HEK293 (cell line): ENCODE data around the genes G6PC3, GJC1 and C1QL1.

DNA sequence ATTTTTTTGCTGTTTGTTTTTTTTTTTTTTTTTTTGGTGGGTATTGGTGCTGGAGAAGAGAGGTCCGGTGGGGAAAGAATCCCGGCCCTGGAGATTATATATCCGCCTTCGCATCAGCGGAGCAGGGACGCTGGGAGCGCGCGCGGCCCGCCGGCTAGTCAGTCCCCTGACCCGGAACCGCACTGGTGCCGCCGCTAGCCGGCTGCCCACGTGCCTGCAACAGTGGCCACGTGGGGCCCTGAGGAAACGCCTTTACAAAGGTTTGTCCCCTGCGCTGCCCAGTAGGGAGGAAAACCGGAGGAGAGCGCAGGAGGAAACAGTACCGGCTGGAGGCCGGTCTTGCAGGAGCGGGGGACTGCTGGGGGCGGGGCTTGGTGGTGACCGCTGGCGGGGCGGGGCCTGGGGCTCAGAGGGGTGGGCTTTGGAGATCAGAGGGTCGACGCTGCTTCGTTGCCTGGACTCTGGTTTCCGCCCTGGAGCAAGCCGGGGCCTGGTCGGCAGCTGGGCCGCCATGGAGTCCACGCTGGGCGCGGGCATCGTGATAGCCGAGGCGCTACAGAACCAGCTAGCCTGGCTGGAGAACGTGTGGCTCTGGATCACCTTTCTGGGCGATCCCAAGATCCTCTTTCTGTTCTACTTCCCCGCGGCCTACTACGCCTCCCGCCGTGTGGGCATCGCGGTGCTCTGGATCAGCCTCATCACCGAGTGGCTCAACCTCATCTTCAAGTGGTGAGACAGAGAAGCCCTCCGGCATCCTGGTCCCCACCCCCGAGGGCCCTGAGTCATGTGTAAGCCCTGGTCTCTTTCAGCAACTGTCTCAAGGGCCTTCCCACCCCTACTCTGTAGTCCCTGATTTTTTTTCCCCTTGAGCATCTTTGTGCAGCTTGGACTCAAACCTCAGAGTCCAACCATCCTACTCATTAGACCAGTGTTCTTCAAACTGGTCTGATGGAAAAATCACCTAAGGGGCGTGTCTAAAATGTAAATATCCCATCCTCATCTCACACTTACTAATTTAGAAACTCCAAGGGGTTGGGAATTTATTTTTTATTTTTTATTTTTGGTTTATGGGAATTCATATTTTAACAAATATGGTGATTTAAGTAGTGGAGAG is at the start of gene G6PC3:
TSS of gene G6PC3 (plus strand) at position 281 of the 1,114 bp plus-strand sequence.
- PRO-cap: bidirectional peak, plus-strand start at position 409 of the sequence, minus-strand start at position 184 of the sequence; bidirectional peak, plus-strand start at position 623 of the sequence, minus-strand start at position 710 of the sequence; unidirectional peak, minus-strand start at position 842 of the sequence
- RRBS, 2 experiments: 1 to 2% methylated on average over 16 of the region's 56 CpGs

- PRO-cap: no peak
- RRBS, 2 experiments: no CpG with 5 or more reads among the region's 12 CpGs
Observed at GRCh38 chr17:44188560-44189492, 2.1 kb downstream of the TMUB2 start.

DNA sequence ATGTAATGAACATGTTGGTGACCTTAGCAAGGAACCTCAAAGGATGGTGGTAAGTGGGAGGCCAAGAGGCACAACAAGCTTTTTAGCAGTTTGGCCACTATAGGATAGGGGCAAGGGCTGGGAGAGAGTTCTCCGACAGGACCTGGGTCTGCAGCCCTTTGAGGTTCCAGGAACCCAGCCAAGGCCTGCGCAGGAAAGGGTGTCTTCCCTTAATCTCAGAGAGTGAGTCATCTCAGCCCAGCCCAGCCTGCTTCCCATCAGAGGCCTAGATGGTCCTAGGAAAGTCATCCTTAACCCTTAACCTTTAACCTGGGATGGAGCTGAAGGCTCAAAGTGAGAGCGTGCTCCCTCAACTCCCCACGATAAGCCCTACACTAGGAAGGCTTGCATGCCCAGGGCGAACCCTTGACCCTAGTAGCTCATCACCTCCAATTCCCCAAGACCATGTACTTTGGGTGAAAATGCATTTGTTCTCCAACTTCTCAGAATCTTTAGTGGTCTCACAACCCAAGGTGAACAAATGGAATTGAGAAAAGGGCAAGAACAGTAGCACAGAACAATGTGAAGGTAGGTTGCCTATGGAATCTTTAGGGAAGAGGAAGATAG is 4.7 kb upstream of the ATXN7L3 start:
- PRO-cap: no peak
- RRBS, 2 experiments: no CpG with 5 or more reads among the region's 5 CpGs

DNA sequence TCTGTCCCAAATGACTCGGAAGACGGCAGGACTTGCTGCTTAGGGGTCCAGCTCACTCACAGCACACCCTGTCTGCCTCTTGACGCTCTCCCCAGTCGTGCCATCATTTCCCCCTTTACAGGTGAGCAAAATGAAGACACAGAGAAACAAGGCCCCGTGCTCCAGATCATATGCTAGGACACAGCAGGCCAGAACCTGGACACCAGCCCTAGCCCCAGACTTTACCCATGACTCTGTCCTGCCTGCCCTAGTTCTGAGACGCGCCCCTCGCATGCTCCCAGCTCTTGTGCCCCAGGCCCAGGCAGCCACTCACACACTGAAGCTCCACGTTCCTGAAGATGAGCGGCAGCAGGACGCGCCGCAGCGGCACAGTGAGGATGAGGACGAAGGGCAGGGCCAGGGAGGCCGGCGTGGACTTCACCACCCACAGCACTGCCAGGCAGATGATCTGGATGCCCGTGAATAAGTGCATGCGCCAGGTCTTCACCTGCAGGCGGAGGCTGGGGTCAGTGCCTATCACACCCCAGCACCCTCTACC is 17.0 kb downstream of the SLC4A1 start:
- PRO-cap: no peak
- RRBS, 2 experiments: no CpG with 5 or more reads among the region's 20 CpGs

GRCh38 chr17:44351798-44352633 is 6.9 kb downstream of the GRN start:
- PRO-cap: no peak
- RRBS, 2 experiments: 90 to 91% methylated on average over 3 of the region's 30 CpGs

DNA sequence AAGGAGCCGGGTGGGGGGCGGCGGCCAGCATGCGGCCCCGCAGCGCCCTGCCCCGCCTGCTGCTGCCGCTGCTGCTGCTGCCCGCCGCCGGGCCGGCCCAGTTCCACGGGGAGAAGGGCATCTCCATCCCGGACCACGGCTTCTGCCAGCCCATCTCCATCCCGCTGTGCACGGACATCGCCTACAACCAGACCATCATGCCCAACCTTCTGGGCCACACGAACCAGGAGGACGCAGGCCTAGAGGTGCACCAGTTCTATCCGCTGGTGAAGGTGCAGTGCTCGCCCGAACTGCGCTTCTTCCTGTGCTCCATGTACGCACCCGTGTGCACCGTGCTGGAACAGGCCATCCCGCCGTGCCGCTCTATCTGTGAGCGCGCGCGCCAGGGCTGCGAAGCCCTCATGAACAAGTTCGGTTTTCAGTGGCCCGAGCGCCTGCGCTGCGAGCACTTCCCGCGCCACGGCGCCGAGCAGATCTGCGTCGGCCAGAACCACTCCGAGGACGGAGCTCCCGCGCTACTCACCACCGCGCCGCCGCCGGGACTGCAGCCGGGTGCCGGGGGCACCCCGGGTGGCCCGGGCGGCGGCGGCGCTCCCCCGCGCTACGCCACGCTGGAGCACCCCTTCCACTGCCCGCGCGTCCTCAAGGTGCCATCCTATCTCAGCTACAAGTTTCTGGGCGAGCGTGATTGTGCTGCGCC is 526 bp downstream of the FZD2 start:
- PRO-cap: bidirectional peak, plus-strand start at position 100 of the sequence, minus-strand start at position 116 of the sequence; unidirectional peak, minus-strand start at position 220 of the sequence
- RRBS, 2 experiments: 1 to 3% methylated on average over 9 of the region's 74 CpGs

- PRO-cap: no peak
- RRBS, 2 experiments: 46 to 96% methylated on average over 14 of the region's 69 CpGs
Observed at GRCh38 chr17:44656680-44657370, 557 bp downstream of the MEIOC start.

DNA sequence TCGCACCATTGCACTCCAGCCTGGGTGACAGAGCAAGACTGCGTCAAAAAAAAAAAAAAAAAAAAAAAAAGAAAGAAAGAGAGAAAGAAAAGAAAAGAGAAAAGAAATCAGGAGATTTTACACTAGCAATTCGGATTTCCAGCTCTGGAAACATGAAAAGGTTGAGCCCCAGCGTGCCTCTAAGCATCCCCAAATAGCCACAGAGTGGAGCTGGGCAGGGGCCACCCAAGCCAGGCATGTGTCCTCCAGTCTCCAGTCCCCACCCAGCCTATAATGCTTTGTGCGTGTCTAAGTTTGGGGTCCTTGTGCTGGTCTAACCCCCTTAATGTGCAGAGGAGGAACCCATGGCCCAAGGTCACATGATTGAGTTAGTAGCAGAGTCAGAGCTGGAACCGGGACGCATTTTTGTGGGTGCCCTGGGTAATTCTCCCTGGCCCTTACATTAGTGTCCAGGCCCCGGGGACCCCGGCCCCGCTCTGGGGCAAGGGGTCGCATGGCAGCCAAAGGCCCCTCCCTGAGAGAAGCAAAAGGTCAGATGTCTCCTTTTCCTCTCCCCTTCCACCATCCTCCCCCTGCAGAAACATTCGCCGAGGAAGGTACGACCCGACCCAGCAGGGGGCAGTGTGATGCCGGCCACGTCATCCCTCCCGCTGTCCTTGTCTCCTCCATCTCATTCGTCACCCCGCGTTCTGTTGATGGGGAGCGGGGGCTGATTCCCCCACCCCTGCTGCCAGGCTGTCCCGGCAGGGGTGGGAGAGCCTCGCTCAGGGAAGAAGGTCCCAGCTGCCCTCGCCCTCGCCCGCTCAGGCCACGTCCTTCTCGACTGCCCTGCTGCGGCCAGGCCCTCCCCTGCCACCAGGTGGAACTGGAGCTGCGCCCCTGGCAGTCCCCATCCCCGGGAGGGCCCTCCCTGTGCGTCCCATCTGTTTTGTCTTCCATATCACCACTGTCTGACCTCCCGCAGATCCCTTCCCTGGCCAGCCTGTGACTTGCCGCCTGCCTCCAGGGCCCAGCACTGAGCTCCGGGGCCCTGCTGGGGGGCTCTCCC is 20.2 kb downstream of the ADAM11 start:
- PRO-cap: unidirectional peak, plus-strand start at position 673 of the sequence
- RRBS, 2 experiments: 68 to 70% methylated on average over 4 of the region's 36 CpGs

GRCh38 chr17:44793038-44793413 is 34.2 kb downstream of the ADAM11 start:
- PRO-cap: no peak
- RRBS, 2 experiments: no CpG with 5 or more reads among the region's 12 CpGs

DNA sequence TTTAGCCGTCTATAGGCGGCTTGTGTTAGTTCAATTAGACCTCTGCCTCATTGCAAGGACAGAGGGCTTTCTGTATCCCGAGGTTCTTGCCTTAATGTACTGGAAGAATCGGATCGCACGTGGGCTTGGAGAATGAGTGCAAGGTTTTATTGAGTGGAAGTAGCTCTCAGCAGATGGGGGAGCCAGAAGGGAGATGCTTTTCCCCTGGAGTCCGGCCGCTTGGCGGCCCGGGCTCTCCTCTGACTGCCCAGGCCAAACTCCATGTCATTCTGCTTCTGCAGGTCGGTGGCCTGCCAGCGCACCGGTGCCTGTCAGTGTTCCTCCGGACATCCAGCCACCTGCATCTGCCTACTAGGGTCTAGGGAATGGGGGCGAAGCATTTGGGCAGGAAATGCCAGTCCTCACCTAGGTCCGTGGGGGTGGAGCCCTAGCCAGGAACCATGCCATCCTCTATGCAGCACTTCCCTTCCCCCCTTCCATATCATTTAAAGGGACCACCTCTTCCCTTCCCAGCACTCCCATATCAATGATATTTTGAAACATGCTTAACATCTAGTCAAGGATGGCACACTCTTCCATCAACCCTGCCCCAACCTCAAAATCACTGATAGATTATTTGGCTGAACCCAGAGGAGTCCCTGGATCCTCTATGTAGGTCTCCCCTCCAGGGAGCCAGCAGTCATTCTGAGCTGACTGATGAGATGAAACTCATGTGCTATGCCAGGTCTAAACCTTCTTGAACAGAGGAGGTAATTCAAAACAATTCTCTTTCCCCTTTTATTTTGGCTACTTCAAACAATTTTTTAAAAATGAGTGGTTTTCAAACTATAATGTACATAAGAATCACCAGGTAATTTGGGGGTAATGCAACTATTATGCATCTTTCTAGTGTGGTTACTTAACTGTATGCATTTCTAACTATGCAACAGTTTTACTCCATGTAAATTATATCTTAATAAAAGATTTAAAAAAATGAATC is 34.0 kb downstream of the GJC1 start:
- PRO-cap: no peak
- RRBS, 2 experiments: 97% methylated on average over 3 of the region's 16 CpGs

DNA sequence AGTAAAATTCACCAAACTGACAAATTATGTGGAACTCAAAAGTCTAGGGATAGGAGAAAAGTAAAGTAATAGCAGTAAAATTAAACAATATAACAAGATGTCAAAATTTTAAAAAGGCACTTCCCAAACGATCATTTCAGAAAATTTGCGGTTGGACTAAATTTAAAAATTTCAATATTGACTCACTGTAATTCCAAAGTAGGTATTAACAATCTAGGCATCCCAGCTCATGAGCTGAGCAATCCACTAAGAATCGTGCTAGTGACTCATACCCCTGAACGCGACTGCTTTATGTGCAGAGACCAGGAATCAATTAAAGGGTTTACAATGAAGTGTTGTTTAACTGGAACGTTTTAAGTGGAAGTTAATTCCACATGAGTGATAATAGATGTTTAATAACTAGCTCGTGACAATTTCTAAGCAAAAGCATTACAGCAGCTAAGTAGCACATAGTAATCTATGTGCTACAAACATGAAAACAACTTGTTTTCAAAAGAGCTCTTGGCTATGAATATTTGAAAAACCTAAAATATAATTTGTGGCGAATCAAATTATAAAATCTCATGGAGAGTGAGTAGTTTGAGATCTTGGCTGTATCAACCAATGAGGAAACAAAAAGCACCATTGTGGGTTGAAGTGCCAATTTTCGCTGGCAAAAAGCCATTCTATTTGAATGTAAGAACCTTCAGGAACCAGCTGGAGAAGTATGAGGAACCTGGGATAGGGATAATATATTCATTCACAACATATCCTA is 9.4 kb downstream of the GJC1 start:
- PRO-cap: no peak
- RRBS, 2 experiments: no CpG with 5 or more reads among the region's 9 CpGs

GRCh38 chr17:44829363-44830340 is at the start of gene GJC1:
Gene GJC1 (minus strand): TSS chr17:44830287.
- PRO-cap: bidirectional peak, plus-strand start at chr17:44829566, minus-strand start at chr17:44829603; bidirectional peak, plus-strand start at chr17:44829825, minus-strand start at chr17:44829791; bidirectional peak, plus-strand start at chr17:44830311, minus-strand start at chr17:44830264
- RRBS, 2 experiments: 1 to 2% methylated on average over 36 of the region's 126 CpGs

- PRO-cap: no peak
- RRBS, 2 experiments: no CpG with 5 or more reads among the region's 14 CpGs
Observed at GRCh38 chr17:44948112-44948443, 505 bp upstream of the KIF18B start.

DNA sequence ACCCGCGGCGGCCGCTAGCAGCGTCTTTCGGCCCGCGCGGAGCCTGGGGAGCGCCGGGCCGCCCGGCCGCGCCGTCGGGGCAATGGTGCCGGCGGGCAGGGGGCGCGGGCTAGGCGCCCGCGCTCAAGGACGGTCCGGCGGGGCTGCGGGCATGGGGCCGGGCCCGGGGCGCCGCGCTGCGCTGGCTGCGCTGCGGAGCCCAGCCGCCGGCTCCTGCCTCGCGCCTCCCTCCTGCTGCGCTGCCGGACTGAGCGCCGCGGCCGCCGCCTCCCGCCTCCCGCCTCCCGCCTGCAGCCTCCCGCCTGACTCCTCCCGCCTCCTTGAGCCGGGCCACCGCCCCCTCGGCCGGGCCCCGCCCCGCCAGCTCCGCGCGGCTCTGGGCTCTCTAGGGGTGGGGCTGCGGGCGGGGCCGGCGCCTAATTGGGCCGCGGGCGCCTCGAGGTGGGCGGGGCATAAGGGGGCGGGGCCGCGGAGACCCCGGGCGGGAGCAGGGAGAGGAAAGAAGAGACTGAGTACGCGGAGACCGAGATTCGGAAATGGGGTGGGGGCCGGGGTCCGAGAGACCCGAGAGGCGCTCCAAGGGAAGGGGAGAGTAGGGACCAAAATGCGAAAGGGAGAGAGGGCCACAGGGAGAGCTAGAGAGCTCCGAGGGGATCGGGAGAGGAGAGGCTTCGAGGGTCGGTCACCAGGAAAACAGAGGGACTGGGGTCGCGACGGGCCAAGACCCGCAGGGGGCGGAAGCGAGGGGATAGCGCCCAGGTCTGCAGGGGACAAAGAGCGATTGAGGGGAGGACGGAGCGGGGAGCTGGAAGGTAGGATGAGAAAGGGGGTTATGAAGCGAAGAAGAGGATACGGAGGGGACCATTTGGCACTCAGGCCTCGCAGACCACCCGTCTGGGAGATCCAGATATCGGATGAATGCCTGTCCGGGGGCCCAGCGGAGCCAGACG is at the start of gene C1QL1:
TSS of gene C1QL1 (minus strand) at position 249 of the 950 bp plus-strand sequence.
- PRO-cap: bidirectional peak, plus-strand start at position 469 of the sequence, minus-strand start at position 241 of the sequence
- RRBS, 2 experiments: 3% methylated on average over 59 to 66 of the region's 106 CpGs

- PRO-cap: no peak
- RRBS, 2 experiments: no CpG with 5 or more reads among the region's 12 CpGs
Observed at GRCh38 chr17:44981260-44982011, 13.3 kb upstream of the C1QL1 start.

DNA sequence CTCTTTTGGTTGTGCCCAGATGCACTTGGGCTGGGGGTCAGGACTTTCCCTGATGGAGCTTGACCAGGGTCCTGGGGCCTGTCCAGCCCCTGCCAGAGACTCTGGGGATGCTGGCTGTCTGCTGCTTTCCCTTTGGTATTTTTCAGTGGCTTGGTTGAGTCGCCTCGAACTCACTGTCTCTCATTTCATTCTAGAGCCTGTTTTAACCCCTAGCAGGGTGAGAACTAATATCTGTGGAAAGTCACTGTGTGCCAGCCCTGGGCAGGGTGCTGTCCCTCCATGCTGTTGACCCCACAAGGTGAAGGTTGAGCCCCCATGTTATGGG is 33.0 kb downstream of the DCAKD start:
- PRO-cap: no peak
- RRBS, 2 experiments: no CpG with 5 or more reads among the region's 2 CpGs

GRCh38 chr17:45087178-45087920 is 26.2 kb downstream of the NMT1 start:
- PRO-cap: no peak
- RRBS, 2 experiments: no CpG with 5 or more reads among the region's 2 CpGs

- PRO-cap: no peak
- RRBS, 2 experiments: 98 to 99% methylated on average over 24 of the region's 76 CpGs
Observed at GRCh38 chr17:45120734-45121595, 11.3 kb downstream of the PLCD3 start.

GRCh38 chr17:45136447-45136799 is 936 bp downstream of the ACBD4 start:
- PRO-cap: no peak
- RRBS, 2 experiments: no CpG with 5 or more reads among the region's 6 CpGs

GRCh38 chr17:45169280-45169883 is 7.7 kb downstream of the HEXIM2 start:
- PRO-cap: no peak
- RRBS, 2 experiments: 93 to 95% methylated on average over 16 of the region's 33 CpGs